ENCODE measurements around a stretch of chr18.

GRCh38 chr18:58754603-58755082 is 83.4 kb downstream of the MALT1 start:
- PRO-cap: no peak
- RAMPAGE, long total RNA, 2 experiments: no peak in any of the 2 experiments

DNA sequence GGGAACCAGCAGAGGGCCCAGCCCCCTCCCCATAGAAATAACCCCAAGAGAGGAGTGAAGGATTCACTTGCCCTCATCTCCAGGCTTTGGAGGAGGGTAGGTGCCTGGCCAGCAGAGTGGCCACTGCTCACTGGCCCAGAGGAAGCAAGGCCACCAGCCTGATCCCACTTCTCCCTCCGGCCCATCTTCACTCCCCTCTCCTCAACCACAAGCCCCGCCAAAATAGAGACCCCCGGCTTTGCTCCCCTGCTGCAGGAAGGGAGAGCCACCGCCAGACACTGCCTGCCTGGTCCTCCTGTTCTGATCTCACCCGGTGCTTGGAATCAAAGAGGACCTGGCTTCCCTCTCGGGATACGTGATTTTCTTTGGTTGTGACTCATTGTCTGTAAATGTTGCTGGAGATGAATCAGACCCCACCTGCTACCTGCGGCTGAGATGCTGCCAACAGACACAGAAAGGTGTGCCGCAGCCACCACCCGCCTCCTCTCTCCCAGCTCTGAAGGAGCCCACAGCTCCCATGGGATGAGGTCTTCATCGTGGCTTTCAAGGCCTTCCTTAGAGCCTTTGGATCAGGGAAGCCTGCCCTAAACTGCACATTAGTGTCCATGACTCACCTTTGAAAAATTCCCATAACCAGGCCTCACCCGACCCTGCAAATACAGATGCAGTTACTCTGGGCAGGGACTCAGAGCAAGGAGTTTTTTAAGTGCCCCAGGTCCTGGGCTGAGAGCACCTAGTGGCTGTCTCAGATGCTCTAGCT is 79.5 kb upstream of the ZNF532 start:
- PRO-cap: no peak
- RAMPAGE, long total RNA, 2 experiments: no peak in any of the 2 experiments

GRCh38 chr18:58827350-58827796 is 37.3 kb upstream of the ZNF532 start:
- PRO-cap: no peak
- RAMPAGE, long total RNA, 2 experiments: no peak in any of the 2 experiments

DNA sequence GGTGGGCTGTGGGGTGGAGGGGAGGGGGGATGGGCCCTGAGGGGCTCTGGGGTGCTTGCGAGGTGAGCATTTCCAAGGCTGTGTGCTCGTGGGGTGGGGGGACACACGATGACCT is 250 bp upstream of the ZNF532 start:
- PRO-cap: no peak
- RAMPAGE, long total RNA, 2 experiments: no peak in any of the 2 experiments

DNA sequence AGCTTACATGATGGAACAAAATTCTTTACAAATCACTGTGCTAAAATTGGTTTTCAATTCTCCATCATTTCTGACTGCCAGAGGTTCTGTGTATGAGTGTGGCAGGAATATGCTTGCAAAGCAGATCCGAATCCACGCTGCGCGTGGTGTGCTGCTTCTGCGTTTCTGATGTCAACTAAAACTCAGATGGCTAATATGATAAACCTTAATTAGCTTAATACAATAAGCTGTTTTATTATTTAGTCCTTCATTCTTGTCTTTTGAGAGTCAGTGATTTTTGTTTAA is 2.2 kb downstream of the ZNF532 start:
- PRO-cap: unidirectional peak, plus-strand start at position 122 of the sequence
- RAMPAGE, long total RNA, 2 experiments: no peak in any of the 2 experiments

DNA sequence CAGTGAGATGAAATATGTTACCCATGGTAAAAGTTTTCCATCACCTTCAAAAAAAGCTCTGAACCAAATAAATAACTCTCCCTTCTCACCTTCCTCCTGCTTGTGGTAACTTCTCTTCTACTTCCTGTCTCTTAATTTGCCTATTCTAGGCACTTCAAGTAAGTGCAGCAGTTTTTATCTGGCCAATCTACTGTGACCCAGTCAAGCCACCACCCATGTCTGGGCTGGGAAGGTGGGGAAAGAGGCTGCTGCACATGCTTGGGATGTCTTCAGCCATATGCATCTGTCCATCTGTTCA is 31.5 kb downstream of the ZNF532 start:
- PRO-cap: no peak
- RAMPAGE, long total RNA, 2 experiments: no peak in any of the 2 experiments

GRCh38 chr18:58970964-58971517 is 106.4 kb downstream of the ZNF532 start:
- PRO-cap: no peak
- RAMPAGE, long total RNA, 2 experiments: no peak in any of the 2 experiments

DNA sequence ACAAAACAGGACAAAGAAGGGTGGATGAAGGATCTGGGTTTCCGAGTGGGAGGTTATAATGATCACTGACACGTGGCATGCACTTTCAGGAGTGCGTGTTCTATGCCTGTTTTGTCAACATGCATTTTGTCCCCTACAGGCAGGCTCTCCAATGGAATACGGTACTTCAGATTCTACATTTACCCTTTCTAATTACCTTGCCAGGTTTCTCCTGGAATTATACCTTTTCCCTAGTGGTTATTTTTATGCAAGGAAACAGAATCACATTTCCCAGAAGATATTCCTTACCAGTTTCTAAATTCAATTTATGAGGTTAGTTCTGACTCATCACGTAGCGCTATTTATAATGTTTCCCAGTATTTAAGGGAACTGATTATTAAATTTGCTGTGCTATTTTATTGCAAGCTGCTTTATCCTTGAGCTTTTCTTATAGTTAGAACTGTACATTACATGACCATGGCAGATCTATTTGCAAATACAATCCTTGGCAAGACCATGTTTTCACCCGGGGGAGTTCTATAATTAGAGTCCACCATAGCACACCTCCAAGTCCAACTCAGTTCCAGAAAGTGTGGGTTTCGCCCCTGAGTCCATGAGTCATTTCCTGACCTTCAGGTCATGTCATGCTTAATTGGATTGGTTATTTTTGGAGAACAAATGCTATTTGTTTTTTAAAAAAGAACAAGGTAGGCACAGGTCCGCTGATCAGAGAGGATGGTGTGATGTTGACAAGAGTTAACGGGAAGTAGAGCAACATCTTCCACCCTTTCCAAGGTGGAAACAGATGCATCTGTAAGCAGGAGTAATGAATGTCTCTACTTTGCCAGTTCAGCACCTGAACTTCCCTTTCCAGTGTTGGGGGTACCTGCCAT is 126.6 kb downstream of the ZNF532 start:
- PRO-cap: no peak
- RAMPAGE, long total RNA, 2 experiments: no peak in any of the 2 experiments

DNA sequence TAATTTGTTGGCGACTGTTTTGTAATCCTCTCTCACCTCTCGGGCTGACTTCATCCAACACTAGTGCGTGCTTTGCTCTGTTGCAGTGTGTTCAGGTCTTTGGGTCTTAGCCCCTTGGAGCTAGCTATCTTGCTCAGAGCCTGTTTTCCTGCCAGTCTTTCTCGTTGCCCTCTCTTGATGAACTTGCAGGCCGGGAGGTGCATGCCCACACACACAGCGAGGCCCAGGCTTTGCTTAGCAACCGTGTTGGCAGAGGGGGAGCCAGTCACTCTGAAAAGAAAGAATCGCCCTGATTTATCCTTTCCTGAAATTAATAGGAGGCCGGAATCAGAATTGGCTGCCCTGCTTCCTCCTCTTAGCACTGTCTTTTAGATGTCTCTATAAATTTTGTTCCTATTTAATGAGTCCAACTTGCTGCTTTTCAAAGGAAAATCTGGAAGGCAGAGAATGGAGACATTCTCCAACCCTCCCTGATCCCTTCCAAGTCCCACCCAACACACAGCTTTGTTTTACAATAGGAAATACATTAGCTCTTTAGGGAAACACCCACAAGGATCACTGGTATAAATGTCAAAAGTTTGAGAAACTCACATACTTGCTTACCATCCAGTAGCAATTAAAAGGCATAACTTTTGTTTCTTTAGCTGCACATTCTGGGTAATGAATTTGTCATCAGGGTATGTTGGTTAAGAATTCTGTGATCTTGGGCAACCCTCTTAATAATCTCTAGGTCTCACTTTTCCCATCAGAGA is 97.4 kb upstream of the SEC11C start:
- PRO-cap: no peak
- RAMPAGE, long total RNA, 2 experiments: no peak in any of the 2 experiments

GRCh38 chr18:59623621-59623933 is 73.6 kb downstream of the CCBE1 start:
- PRO-cap: no peak
- RAMPAGE, long total RNA, 2 experiments: no peak in any of the 2 experiments

GRCh38 chr18:59961170-59961648 is 61.4 kb downstream of the PMAIP1 start:
- PRO-cap: no peak
- RAMPAGE, long total RNA, 2 experiments: no peak in any of the 2 experiments

DNA sequence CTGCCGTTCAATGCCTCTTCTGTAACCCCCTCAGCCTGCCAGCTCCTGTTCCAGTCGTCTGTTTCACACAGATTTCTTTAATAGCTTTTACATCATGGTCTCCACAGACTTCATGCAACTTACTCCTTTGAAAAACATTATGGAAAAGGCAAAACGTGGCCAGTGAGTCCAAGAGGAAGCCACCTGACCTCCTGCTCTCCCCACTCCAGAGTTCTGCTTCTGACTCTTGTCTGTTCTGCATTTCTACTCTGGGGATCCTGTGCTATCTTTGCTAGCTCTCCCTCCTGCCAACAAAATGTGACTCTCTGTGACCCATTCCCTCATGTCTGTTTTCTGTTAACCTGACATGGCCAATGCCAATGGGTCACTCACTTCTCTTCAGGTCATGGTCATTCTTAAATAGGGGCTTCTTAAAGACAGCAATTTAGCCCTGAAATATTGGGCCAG is 210.2 kb downstream of the CDH20 start:
- PRO-cap: no peak
- RAMPAGE, long total RNA, 2 experiments: no peak in any of the 2 experiments

DNA sequence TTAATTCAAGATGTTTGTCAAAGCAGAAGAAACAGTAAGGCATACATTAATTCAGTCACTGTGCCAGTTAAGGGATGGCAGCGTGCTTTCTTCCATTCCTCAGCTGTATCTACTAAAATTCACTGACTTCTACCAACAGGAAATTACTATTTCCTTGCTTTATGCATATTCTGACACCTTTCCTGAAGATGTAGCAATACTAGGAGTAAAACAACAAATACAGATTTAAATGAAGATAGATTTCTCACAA is 59.9 kb downstream of the RNF152 start:
- PRO-cap: unidirectional peak, minus-strand start at position 111 of the sequence
- RAMPAGE, long total RNA, 2 experiments: no peak in any of the 2 experiments

DNA sequence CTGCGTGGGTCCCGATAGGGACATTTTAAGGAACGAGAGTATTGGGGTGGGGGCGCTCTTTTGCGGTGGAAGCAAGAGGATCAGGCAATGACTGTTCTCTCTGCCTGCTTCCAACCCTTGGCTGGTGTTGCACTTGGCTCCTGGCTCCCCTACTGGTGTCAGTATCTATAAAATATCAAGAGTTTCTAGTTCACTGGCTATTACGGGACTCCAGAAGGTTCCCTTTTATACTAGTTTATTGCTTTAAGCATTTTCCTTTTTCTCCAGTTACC is 991 bp downstream of the RELCH start:
- PRO-cap: no peak
- RAMPAGE, long total RNA, 2 experiments: no peak in any of the 2 experiments

- PRO-cap: no peak
- RAMPAGE, long total RNA, 2 experiments: no peak in any of the 2 experiments
These were observed 4.7 kb downstream of the TNFRSF11A start for GRCh38 chr18:62329373-62330685.

- PRO-cap: no peak
- RAMPAGE, long total RNA, 2 experiments: no peak in any of the 2 experiments
These were observed 59.7 kb downstream of the TNFRSF11A start for GRCh38 chr18:62384436-62385637.

- PRO-cap: unidirectional peak, plus-strand start at chr18:62522271; unidirectional peak, plus-strand start at chr18:62522422; bidirectional peak, plus-strand start at chr18:62523052, minus-strand start at chr18:62522846
- RAMPAGE, long total RNA, 2 experiments: no peak in any of the 2 experiments
These were observed 535 bp upstream of the ZCCHC2 start for GRCh38 chr18:62522082-62522898.

GRCh38 chr18:62690252-62690728 is 25.1 kb upstream of the PHLPP1 start:
- PRO-cap: no peak
- RAMPAGE, long total RNA, 2 experiments: no peak in any of the 2 experiments

DNA sequence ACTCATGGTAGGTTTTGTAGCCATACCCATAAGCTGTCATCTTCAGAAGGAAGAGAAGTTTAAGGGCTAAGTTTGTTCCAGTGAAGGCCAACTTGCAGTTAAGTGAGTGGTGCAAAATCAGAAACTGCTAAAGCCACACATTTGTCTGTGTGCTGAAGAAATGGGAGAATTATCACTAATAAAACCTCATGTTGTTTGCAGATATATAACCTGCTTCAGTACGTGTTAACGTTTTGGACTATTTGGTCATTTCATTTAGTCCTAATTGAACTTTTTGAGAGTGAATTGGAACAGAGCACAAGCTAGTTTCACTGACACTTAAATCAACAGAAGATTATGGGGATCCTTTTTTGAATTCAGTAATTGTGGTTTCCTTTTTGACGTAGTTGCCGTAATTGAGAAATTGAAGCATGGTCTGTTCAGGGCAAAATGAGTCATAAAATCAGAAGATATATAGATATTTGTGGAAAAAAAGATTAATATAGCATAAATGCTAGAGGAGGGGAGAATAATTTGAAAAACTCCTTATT is 69.2 kb downstream of the PHLPP1 start:
- PRO-cap: no peak
- RAMPAGE, long total RNA, 2 experiments: no peak in any of the 2 experiments

DNA sequence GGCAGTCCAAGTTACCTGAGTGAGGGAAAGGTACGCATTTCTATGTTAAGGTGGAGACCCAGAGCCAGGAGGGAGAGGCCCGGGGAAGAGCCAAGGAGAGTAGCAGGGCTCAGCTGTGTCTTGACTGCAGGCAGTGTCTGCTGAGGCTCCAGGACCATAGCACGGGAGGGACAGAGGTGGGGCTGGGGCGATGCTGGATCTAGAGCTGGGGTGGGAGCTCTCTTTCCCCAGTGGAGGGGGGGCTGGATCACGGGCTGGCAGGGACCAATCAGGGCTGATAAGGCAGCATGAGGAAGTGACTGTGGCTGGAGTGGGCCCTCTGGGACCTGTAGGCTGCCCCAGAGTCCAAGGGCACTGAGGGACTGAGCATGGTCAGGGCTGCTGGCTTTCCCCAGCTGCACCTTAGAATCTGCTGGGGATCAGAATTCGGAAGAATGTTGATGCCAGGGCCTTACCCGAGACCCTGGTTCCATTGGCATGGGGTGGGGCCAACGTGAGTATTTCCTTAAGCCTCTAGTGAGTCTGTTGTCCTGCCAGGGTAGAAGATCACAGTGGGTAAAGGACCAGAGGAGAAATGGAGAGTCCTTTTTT is 289.4 kb downstream of the PHLPP1 start:
- PRO-cap: no peak
- RAMPAGE, long total RNA, 2 experiments: no peak in any of the 2 experiments

All from right atrium auricular region (tissue), 2 donors.